ENCODE data around the genes SLCO1A2, IAPP and SPX.

DNA sequence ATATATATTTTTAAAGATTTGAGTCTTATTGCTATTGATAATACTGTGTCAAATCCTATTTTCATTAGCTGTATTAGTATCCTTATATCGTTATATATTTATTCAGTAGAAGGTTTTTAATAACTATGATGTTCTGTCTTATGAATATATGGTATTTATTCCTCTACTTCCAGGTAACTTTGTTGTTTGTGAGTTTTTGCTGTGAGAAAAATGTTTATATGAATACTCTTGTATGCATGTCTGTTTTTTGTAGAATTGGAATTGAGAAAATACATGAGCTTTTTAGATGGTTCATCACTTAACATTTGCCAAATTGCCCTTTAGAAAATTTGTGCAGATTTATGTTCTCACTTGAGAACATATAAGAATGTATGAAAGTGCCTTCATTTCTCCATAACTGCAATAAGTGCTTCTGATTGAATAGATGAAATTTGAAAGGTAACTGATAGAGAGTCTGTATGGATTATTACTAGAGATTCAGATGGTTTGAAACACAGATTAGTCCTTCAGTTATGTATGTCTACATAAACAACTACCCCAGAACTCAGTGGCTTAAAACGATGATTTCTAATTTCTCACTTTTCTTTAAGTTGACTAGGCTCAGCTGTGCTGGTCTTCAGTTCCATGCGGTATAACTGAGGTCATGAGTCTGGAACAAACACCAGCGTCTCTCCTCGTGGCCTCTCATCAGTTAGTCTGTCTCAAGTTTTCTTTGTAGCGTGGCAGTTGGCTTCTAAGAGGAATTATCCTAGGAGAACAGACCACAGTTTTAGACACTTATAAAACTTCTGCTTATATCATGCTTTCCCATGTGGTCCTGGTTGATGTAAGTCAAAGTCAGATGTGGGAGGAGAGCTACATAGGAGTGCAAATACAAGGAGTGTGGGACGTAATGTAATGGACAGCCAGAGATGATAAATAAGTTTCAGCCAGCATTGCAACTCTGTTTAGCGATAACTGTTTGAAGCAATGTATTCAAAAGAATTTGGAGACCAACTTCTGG is 14.5 kb downstream of the PLEKHA5 start:
- PRO-cap: no peak
- RAMPAGE, long total RNA: no peak

DNA sequence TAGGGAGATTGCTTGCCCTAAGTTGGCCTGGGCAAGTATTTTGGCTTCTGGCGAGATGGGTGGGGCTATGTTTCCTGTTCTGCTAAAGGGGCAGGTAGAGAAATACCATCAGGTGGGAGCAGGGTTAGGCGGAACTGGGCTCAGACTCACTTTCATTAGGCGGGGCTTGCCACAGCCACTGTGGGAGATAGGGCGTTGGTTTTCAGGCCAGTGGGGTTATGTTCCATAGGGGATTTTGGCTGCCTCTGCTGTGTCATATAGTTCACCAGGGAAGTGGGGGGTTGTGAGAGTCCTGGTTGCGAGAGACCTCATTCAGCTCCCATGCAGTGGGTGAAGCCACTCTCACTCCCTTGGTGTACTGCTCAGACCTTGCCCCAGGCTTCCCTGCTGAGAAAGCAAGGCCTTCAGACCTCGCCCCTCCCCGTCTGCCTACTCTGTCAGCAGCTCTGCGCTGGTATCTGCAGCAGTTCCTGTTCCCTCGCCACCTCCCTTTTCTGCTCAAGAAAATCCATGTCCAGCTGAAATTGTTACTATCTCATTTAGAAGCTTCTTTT is 43.4 kb downstream of the AEBP2 start:
- PRO-cap: no peak
- RAMPAGE, long total RNA: no peak

DNA sequence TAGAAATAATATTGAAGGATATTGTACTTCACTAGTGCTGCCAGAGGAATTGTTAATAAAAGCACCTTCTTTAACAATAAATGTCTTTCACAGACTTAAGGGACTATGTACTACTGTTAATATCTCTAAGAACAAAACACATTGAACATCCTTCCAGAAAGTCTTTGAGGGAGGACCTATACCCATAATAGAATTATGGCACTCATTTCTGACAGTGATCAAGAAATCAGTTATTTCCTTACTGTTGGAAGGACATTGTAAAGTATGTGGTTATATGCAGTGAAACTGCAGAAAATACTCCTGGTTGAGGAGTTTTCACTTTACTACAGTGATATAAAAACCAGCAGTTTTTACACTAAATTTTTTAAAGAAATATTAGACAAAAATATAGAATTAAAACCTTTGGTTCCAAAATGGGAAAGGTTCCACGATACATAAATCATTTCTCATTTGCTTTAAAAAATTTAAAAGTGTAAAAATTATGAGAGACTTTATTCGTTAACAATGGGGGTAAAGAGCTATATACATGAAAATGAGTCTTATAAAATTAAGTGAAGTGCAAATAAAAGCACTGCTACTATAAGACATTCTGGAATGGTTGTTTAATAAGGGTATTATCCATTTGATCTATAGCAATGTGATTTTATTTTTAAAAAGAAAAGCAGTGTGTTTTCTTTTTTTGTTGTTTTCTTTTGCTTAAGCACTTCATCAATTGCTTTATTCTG is 80.2 kb downstream of the AEBP2 start:
- PRO-cap: no peak
- RAMPAGE, long total RNA: no peak

DNA sequence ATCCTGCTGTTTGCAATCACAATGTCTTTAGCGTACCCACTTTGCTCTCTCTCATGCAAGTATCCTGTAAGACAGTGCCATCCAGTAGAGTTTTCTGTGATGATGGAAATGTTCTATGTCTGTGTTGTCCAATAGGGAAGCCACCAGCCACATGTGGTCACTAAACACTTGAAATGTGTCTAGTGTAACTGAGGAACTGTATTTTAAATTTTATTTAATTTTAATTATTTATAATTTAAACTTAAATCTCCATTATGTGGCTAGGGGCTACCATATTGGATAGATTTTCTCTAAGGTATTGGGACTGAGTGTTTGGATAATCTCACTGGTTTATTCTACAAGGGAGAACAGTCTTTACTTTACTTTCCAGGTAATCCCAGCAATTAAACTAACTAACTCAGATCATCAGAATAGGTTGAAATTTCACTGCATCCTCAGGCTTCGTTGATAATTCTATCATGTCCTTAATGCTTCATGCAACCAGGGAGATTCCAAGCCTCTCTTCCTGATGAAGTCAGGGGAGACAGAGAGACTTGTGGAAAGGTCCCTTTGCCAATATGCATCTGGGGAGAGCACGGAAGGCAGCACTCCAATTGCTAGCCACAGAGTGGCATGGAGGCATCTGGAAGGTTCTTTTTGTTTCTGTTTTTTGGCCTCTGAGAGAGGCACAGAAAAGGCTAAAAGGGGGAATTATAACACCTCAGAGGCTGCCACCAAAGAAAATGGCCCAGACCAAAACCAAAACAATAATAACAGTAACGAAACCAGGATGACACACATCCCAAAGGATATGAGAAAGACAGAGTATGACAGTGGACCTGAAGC is 152.3 kb downstream of the AEBP2 start:
- PRO-cap: no peak
- RAMPAGE, long total RNA: start-site peak on the plus strand centred at position 555 of the sequence, 102 bp wide, 15 reads

GRCh38 chr12:19847022-19848285 is 408.2 kb downstream of the AEBP2 start:
- PRO-cap: no peak
- RAMPAGE, long total RNA: no peak

- PRO-cap: bidirectional peak, plus-strand start at chr12:20369696, minus-strand start at chr12:20369560
- RAMPAGE, long total RNA: start-site peak on the plus strand at chr12:20369670-20369741, 17 reads; start-site peak on the plus strand at chr12:20369852-20369878, 25 reads
These were observed 1.5 kb downstream of the PDE3A start for GRCh38 chr12:20369417-20370635.

DNA sequence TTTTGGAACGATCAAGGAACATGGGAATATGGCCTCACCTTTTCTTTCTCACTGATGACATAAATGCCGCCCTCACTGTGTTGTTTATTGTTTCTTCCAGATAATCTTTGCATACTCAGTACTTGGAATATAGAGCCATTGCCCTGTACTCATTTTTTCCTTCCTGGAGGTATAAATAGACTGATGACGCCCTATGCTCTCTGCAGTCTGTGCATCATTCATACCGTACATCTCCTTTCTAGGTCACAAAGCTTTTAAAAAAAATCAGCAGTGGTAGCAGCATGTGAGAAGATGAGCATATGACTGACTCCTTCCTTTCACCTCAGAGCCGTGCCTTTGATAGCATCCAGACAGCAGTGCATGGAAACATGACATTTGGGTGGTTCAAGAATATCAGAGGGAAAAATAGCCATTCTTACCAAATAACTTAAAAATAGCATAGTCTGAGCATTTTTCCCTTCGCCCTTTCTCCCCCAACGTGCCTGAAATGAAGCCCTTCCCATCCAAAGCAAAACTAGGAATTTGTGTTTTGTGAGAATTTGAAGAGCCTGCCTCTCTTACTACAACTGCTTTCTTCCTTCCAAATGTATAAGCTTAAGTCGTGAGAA is 77.4 kb downstream of the PDE3A start:
- PRO-cap: no peak
- RAMPAGE, long total RNA: no peak

GRCh38 chr12:21334652-21335089 is at the start of gene SLCO1A2:
Gene SLCO1A2 (minus strand): TSS chr12:21334917.
- PRO-cap: no peak
- RAMPAGE, long total RNA: no peak

DNA sequence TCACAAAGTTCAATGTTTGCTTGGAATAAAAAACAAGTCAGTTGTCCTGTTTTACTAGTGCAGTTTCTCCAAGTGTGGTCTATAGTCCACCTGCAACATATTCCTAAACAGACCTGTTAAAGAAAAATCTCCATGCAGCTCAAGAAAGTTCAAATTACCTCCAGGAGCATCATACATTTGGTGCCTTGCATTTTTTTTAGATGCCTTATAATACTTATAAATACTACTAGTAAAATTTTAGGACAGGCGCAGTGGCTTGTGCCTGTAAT is 16.5 kb upstream of the SLCO1A2 start:
- PRO-cap: no peak
- RAMPAGE, long total RNA: no peak

- PRO-cap: no peak
- RAMPAGE, long total RNA: no peak
These were observed at the start of gene IAPP for GRCh38 chr12:21372726-21373020. Gene IAPP (plus strand): TSS chr12:21372902.

GRCh38 chr12:21526056-21526517 is at the start of gene SPX:
Gene SPX (plus strand): TSS chr12:21526296.
- PRO-cap: no peak
- RAMPAGE, long total RNA: no peak

DNA sequence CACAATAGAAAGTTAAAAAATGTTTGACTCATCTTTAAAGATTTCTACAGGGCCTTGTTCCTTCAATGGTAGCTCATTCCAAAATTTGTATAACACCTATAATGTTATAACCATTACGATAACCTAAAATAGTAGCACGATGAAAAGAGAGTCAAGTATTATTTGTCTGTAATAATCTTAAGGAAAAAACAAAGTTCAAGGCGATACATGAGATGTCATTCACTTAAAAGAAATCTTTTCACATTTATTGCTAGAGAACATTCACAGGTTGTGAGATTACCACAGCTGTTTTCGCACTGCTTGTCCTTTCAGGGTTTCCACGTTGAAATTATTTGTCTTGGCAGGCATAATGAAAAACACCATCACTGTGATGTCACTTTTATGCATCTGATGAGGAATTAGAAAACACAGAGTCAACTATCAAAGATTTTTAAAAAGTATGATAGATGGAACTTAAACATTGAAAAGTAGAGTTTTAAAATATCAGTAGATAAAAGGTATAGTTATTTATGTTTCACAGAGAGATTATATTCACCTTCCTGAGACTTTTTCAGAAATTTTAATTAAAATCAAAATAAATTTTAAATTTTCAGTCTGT is 34.1 kb downstream of the SPX start:
- PRO-cap: no peak
- RAMPAGE, long total RNA: no peak

DNA sequence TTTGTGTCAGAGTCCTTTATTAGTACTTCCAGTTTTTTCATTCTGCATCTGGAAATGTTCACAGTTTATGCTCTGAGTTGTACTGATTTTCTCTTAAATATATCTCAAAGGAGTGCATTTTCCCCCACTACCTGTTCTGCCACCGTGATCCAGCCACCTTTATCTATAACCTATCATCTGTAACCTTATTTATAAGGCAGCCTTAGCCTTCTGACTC is 10.7 kb upstream of the GYS2 start:
- PRO-cap: no peak
- RAMPAGE, long total RNA: no peak

- PRO-cap: no peak
- RAMPAGE, long total RNA: no peak
These were observed 1.7 kb upstream of the KCNJ8 start for GRCh38 chr12:21776080-21776690.

GRCh38 chr12:22046409-22047624 is 799 bp downstream of the CMAS start:
- PRO-cap: unidirectional peak, minus-strand start at chr12:22046772
- RAMPAGE, long total RNA: no peak

- PRO-cap: no peak
- RAMPAGE, long total RNA: no peak
These were observed 1.5 kb downstream of the ETNK1 start for GRCh38 chr12:22626397-22626880.

DNA sequence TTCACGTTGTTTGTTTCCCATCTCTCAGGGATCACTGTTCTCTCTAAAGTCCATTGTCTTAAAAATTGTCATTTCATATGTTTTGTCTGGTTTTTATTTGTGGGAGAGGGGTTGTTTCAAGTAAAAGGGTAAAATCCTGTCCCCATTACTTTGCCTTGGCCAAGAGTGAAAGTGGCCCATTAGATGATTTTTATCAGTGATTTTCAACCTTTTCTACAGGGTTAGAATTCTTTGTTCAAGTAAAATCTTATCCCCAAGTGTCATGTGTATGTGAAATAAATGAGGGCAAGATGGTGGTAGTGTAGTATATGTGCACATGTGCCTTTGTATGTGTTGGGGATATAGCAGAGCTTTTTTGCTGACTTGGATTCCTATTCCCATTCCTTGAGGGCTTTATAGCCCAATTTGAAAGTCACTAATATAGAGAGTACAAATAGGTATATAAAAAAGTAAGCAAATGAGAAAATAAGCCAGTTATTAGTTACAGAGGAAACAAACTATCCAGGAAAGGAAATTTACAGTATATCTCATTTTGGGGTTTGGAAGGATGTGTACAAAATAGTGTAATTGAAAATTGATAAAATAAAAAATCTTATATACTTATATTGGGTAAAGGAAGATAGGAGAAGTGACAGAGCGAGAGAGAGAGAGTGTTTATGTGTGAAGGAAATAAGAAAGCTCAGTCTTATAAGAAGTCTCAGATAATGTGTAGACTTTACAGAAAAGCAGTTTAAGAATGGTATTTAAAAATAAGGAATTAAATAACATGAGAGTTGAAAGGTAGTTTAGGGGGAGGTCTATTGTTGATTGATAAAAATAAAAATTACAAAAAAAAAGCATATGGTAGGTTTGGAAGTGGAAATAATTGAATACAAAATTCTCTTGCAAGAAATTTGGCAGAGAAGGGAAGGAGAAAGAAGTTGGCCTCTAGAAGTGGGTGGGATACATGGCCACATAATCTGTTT is 12.5 kb downstream of the ETNK1 start:
- PRO-cap: no peak
- RAMPAGE, long total RNA: start-site peak on the plus strand centred at position 144 of the sequence, 872 bp wide, 23 reads

DNA sequence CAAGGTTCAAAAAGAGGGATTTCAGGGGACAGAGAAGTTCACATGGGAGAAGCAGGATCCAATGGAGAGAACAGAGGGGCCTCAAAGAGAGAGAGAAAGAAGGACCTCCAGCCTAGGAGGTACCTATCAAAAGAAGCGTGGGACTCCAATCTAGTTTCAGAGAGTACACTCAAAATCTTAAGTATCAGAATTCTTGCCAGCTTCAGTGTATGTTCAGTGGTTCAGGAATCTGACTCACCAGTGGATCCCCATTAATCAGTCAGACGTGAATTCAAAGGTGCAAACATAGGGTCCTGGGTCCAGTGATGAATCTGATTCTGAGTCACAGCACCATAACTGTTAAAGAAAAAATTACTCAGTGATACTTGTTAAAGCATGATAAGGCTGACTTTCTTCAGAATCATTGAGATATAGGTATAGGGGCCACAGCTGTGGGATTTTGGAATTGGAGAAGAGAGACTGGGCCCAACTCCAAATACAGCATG is 33.2 kb downstream of the ETNK1 start:
- PRO-cap: no peak
- RAMPAGE, long total RNA: no peak

DNA sequence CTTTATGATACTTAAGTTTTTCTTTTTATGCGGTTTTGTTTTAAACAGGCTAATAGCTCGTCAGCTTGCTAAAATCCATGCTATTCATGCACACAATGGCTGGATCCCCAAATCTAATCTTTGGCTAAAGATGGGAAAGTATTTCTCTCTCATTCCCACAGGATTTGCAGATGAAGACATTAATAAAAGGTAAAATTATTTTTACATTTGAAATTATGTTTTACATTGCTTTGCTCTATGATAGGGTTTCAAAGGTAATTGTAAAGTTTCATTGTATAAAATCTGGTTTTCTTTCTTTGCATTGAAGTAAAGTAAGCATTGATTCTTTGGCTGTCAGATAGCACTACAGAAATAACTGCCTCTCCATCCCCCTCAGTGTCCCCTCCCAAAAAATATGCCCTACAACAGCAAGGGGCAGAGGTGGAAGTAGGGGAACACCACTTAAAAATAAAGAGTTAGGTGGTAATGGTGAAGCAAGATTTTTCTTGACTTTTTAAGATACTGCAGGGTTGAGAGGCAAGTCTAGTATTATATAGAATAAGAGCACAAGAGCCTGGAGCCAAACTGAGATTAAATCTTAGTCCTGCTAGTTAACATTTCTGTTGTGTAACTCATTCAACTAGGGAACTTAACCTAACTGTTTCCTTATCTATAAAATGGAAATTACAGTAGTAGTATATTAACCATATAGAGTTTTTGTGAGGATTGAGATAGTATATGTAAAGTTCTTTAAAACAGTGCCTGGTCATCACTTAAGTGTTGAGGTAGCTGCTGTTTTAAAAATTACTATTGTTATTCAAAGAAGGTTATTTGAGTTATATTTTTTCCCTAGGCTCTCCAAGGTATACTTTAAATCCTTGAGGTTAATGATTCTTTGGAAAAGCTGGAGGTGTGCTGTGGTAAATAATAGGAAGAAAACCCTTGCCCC is 34.3 kb downstream of the ETNK1 start:
- PRO-cap: no peak
- RAMPAGE, long total RNA: no peak

- PRO-cap: no peak
- RAMPAGE, long total RNA: no peak
These were observed 228.1 kb downstream of the SOX5 start for GRCh38 chr12:23721298-23721855.